Skeletal muscle satellite cell (primary cell): Measurements from ENCODE around the genes HHEX, CEP55 and LGI1.

DNA sequence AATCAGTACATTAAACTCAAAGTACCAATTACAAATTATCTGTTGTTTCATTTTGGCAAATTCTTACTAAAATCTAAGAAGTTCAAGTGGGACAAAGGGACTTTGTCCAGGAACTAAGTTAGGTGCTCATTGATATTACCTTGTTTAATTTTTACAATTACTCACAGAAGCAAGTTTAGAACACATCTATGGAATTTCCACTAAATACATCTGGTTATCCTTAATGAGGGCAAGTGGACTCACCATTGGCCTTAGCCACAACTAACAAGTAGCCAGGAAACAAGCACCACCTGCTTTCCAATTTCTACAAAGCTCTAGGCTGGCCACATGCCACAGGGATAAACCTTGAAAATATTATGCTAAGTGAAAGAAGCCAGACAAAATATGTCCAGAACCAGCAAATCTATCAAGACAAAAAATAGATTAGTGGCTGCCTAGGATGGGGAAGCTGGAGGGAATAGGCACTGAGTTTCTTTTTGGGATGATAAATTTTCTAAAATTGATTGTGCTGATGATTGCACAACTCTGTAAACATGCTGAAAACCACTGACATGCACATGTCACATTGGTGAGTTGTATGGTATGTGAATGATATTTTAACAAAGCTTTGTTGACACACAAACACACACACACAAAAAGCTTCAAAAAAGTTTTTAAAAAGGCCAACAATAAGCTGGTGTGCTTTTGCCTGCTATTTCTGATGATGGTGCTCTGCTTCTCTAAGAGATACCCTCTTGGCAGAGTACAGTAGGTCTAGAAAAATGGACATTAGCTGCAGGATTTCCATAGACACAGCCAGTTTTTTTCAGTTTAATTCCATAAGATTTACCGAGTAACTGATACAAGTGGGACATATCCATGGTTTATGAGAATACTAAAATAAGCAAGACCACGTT is 179.4 kb downstream of the CPEB3 start:
- CAGE, long polyA plus RNA, result no peak

DNA sequence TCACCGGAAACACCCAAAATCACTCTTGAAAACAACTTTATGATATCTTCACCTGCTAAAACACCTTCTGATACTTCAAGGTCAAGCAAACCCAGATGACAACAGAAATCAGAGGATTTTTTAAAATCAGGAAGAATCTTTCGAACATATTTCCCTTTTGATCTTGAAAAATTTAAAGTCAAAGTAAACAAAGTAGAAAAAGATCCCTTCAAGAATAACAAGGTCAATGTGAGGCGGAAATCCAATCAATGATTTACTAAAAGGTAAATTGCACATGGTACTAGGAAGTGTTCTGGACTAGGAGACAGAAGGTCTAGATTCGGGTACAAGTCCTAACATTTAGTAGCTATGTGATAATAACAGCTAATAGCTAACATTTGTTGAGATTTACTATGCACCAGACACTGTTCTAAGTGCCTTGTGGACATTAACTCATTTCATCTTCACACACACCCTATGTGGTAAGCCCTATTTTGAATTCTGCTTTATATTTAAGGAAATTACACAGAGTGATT is 176.6 kb downstream of the CPEB3 start:
- CAGE, long polyA plus RNA, result no peak

DNA sequence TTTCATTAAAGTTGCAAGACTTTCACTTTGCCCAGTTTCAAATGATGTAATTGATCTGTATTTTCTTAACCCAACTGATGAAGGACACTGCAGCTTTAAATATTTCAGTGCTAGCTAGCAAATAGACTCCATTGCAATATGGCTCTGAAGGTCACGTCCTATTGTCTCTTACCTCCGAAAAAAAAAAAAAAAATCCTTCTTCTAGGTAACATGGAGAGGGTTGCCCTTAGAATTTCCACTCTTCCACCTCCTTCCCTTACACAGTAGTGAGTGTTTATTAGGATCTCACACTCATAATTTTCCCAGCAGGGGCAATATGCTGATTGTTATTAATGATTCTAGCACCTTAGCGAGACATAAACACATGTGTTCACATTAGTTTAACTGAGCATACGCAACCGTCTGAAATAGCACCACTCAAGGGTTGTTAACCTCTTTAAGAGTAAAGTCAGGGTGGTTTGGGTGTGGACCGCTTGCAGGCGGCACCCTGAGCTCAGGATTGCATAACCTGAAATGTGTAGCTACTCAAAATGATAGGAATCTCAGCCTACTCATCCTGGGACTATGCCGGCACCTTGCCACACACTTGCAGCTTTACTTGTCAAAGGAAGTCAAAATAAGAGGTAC is 52.3 kb downstream of the CPEB3 start:
- CAGE, long polyA plus RNA, result no peak

DNA sequence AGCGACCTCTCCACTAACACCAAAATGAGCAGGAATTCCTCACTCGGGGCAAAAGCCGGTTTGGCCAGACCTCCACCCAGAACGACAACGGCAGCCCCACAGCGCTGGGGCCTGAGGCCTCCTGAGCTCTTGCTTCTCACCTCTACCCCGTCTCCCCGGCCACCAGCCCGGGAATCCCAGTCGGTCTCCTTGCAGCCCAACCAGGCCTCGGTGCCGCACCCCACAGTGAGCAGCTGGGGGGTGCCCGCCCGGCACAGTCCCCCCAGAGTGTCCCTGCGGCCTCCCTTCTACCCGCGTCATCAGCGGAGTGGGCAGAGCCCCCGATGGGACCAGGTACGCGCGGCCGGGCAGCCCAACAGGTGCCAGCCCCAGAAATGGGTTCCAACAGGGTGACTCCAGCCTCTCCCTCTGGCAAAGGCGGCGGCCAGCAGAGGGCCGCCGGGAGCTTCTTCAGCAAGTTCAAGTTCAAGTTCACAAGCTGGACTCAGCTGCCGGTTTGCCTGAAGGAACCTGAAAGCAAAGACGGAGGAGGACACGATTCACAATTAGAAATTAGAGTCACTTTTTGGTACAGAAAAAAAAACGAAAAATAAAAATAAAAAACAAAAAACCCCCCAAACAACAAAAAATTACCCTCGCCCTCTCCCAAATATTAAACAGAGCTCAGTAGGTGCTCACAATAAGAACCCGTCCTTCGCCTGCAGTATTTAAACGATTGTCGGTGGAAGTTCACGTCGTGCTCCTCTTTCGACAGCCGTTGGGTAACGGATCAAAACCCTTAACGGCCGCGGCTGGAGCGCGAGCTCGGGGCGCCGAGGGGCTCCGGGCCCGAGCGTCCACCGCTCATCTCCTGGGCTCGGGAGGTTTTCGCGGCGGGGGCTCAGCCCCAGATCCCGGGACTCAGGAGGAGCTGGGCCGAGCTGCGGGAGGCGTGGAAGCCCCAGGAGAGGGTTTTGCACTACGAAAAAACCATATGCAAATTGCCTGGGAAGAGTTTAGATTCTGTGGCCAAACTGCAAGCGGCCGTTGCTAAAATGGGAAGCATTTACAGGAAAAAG is 129.2 kb downstream of the MARCHF5 start:
- CAGE, long polyA plus RNA, result no peak

DNA sequence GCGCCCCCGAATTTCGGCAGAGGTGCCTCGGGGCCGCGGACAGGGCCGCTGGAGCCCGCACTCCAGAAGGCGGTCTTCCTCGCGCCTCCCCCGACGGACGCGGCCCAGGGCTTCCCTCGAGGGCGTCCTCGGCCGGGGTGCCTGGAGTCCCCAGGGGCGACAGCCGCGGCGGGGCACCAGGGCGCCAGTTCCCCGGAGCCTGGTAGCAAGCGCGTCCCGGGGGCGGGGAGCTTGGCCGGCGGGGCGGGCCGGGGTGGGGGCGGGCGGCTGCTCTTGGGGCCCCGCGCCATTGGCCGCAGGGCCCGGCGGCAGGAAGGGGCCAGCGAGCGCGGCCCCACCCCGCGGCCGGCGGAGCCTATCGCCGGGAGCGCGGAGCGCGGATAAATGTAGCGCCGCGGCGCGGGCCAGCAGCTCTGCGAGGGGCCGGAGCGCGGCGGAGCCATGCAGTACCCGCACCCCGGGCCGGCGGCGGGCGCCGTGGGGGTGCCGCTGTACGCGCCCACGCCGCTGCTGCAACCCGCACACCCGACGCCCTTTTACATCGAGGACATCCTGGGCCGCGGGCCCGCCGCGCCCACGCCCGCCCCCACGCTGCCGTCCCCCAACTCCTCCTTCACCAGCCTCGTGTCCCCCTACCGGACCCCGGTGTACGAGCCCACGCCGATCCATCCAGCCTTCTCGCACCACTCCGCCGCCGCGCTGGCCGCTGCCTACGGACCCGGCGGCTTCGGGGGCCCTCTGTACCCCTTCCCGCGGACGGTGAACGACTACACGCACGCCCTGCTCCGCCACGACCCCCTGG is at the start of gene HHEX:
Gene HHEX (plus strand): TSS at position 410 of the 802 bp plus-strand sequence.
- CAGE, long polyA plus RNA, result no peak

DNA sequence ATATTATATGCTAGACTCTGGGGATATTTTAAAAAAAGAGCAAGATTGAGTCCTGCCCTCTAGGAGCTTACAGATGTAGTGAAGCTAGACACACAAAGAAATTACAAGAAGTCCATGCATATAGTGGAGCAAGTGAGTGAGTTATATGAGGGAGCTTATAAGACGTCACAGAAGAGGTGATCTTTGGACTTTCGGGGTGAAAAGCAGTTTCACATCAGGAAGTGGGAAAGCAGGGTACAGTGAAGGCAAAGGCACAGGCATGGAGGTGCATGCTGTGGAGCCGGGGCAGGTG is 38.5 kb upstream of the EXOC6 start:
- CAGE, long polyA plus RNA, result no peak

- CAGE, long polyA plus RNA, result no peak
Measured at GRCh38 chr10:92842916-92843405, 5.4 kb upstream of the EXOC6 start.

GRCh38 chr10:93435896-93436368 is 46.2 kb downstream of the MYOF start:
- CAGE, long polyA plus RNA, result no peak

- CAGE, long polyA plus RNA, result no peak
Measured at GRCh38 chr10:93445443-93445935, 36.6 kb downstream of the MYOF start.

GRCh38 chr10:93473920-93474773 is 8.0 kb downstream of the MYOF start:
- CAGE, long polyA plus RNA, result no peak

DNA sequence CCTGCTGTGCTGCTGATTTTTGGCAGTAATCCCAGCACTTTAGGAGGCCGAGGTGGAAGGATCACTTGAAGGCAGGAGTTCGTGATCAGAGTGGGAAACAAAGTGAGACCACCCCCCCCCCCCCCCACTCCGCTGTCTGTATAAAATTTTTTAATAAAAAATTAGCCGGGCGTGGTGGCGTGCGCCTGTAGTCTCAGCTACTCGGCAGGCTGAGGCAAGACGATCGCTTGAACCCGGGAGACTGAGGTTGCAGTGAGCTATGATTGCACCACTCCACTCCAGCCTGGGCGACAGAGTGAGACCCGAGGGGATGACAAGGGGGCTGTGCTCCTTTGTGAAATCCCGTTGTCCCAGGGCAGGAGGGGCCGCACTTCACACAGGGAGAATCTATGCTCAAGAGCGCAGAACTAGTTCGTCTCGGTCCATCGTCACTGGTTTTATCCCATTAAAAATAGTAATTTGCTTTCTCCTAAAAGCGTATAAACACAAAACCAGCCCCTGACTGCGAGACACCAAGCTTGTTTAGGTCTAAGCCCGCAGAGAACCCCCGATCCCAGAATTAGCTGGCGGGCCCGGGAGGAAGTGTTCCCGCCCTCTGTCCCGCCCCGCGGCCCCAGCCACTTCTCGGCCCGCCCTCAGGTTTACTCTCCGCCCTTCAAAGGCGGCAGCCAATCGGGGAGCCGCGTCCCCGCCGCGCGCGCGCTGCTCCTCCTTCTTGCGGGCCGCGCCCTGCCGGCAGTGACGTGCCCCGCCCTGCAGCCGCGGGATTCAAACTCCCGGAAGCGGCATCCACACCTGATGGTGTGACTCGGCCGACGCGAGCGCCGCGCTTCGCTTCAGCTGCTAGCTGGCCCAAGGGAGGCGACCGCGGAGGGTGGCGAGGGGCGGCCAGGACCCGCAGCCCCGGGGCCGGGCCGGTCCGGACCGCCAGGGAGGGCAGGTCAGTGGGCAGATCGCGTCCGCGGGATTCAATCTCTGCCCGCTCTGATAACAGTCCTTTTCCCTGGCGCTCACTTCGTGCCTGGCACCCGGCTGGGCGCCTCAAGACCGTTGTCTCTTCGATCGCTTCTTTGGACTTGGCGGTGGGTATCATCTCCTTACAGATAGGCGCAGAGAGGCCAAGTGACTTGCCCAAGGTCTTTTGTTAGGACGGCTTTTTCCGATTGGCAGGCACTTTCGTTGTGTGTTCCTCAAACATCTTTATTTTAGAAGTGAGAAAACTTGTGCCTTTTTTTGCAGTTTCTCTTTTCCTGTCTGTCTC is at the start of gene CEP55:
Gene CEP55 (plus strand): TSS at position 771 of the 1,261 bp plus-strand sequence.
- CAGE, long polyA plus RNA, result start-site peak on the plus strand centred at position 825 of the sequence, 62 bp wide, 102 and 102 reads in 2 replicates

DNA sequence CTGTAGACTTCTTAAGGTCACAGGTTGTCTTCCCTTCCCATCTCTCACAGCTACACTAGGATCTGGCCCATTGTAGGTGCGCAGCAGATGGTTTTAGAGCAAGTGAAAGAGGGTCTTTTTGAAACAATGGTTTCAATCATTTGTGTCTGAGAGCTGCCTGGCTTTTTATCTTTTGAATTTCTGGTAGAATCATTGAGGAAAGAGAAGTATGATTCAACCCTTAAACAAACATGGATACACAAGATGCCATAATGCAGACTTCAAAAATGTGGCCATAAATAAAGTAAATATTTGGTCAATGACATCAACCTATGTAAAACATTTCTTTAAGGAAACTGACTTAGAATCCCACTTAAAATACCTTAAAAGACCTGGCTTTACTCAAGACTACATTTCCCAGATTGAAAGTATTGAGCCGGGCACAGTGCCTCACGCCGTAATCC is 17.8 kb upstream of the FFAR4 start:
- CAGE, long polyA plus RNA, result no peak

GRCh38 chr10:93578893-93579275 is 12.4 kb downstream of the FFAR4 start:
- CAGE, long polyA plus RNA, result no peak

- CAGE, long polyA plus RNA, result no peak
Measured at GRCh38 chr10:93591115-93592284, 9.5 kb downstream of the RBP4 start.

DNA sequence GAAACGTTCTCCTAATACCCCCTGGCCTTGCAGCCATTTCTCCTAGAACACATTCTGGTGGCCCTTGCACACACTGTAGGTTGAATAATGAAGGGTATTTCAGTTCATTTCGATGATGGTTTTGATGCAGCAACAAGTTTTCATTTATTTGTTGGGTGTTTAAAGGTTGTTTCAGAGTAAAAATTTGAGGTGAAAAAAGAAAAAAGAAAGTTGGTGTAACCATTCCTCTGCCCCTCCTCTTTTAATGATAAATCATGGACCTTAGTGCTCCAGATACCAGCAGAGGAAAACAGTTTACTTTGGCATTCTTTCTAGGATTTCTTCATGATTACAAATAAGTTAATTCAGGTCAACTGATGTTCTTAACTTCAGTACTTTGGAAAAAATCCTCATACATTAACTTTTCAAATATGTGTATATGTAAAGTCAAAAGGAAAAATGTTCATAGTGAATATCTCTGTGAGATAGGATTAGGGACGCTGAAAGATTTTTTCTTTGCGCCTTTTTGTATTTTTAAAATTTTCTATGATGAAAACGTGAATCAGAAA is 2.0 kb upstream of the RBP4 start:
- CAGE, long polyA plus RNA, result no peak

DNA sequence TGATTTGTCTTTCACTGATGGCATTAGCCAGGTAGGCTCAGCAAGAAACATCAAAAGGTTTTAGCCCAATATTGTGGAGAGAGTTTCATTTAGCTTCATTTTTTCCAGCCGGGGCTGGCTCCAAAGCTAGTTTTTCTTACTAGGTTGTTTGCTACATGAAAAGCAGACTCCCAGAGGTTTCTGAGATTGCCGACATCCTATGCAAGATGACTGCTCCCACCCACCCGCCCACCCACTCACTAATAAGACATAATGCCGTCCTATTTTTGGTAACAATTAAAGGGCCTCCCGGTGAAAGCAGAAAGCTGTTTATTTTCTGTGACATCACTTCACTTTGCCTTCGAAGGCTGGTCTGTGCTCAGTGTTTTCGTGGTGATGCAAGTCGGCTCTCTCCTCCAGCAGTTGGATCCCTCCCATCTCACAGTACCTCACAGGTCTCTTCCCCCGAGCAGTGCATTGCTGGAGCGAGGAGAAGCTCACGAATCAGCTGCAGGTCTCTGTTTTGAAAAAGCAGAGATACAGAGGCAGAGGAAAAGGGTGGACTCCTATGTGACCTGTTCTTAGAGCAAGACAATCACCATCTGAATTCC is at the start of gene LGI1:
Gene LGI1 (plus strand): TSS at position 421 of the 590 bp plus-strand sequence.
- CAGE, long polyA plus RNA, result no peak

- CAGE, long polyA plus RNA, result no peak
Measured at GRCh38 chr10:93868689-93869067, 25.1 kb upstream of the SLC35G1 start.

GRCh38 chr10:94006575-94007635 is 13.2 kb downstream of the PLCE1 start:
- CAGE, long polyA plus RNA, result no peak

- CAGE, long polyA plus RNA, result no peak
Measured at GRCh38 chr10:94088631-94089384, 95.1 kb downstream of the PLCE1 start.

- CAGE, long polyA plus RNA, result no peak
Measured at GRCh38 chr10:94174412-94174933, 180.7 kb downstream of the PLCE1 start.